Esophagus muscularis mucosa (tissue), 4 donors: ENCODE measurements around a stretch of chr2.

- PRO-cap, result no peak
- RAMPAGE, long total RNA, 4 experiments, result no peak in any of the 4 experiments
Observed at GRCh38 chr2:57075281-57075773, 891.5 kb downstream of the CCDC85A start.

GRCh38 chr2:58474233-58474524 lies 233.1 kb upstream of the FANCL start:
- PRO-cap, result no peak
- RAMPAGE, long total RNA, 4 experiments, result no peak in any of the 4 experiments

- PRO-cap, result no peak
- RAMPAGE, long total RNA, 4 experiments, result no peak in any of the 4 experiments
Observed at GRCh38 chr2:58950742-58951131, 709.6 kb upstream of the FANCL start.

DNA sequence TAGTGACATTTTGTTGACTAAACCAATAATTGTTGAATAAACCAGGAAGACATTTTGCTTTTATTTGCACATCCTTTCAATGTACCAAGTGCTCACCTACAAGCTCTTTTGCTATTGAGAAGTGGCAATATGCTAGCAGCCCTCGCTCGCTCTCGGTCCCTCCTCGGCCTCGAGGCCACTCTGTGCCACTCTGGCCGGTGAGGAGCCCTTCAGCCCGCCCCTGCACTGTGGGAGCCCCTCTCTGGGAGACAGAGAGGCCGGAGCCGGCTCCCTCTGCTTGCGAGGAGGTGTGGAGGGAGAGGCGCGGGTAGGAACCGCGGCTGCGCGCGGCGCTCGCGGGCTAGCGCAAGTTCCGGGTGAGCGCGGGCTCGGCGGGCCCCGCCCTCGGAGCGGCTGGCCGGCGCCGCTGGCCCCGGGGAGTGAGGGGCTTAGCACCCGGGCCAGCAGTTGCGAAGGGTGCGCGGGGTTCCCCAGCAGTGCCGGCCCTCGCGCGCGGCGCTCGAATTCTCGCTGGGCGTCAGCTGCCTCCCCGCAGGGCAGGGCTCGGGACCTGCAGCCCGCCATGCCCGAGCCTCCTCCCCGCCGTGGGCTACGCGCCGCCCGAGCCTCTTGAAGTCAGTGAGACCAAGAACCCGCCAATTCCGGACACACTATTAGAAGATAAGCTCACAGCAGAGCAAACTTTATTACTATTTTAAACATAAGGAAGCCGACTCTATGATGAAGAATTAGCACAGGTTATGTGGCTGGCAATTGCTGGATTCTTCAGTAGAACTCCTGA lies 825.7 kb upstream of the FANCL start:
- PRO-cap, result no peak
- RAMPAGE, long total RNA, 4 experiments, result no peak in any of the 4 experiments

DNA sequence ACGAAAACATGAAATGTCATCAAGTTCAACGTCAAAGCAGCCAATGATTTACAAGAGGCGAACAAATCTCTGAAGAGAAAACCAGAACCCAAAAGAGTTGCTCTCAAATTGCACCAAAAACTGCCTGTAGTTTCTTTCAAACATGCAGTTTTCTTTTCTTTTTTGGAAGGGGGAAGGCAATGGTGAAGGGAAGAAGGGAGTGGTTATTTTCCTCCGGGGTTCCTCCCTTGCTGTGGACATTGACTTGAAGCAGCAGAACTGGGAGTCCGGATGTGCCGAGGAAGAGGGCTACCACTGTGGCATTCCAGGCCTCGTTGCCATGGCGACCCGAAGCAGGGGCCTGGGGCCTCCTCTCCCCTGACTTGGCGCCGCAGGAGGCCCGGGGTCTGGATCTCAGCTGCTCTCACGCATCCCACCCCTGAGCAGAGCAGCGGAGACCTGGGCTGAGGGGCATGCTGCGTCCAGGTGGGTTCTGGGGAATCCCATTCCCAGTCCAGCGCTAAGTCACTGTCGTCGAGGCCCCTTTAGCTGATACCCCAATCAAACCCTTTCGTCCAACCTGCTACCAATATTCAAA lies 100.3 kb downstream of the BCL11A start:
- PRO-cap, result no peak
- RAMPAGE, long total RNA, 4 experiments, result no peak in any of the 4 experiments

GRCh38 chr2:60519287-60519556 lies 34.2 kb downstream of the BCL11A start:
- PRO-cap, result no peak
- RAMPAGE, long total RNA, 4 experiments, result no peak in any of the 4 experiments

- PRO-cap, result no peak
- RAMPAGE, long total RNA, 4 experiments, result no peak in any of the 4 experiments
Observed at GRCh38 chr2:60536737-60537220, 16.7 kb downstream of the BCL11A start.

GRCh38 chr2:60551166-60551626 lies 2.3 kb downstream of the BCL11A start:
- PRO-cap, result no peak
- RAMPAGE, long total RNA, 4 experiments, result no peak in any of the 4 experiments

- PRO-cap, result no peak
- RAMPAGE, long total RNA, 4 experiments, result no peak in any of the 4 experiments
Observed at GRCh38 chr2:60553007-60553516, 392 bp downstream of the BCL11A start.

- PRO-cap, result unidirectional peak, plus-strand start at chr2:60708023
- RAMPAGE, long total RNA, 4 experiments, result no peak in any of the 4 experiments
Observed at GRCh38 chr2:60707750-60708303, 48.2 kb upstream of the PAPOLG start.

DNA sequence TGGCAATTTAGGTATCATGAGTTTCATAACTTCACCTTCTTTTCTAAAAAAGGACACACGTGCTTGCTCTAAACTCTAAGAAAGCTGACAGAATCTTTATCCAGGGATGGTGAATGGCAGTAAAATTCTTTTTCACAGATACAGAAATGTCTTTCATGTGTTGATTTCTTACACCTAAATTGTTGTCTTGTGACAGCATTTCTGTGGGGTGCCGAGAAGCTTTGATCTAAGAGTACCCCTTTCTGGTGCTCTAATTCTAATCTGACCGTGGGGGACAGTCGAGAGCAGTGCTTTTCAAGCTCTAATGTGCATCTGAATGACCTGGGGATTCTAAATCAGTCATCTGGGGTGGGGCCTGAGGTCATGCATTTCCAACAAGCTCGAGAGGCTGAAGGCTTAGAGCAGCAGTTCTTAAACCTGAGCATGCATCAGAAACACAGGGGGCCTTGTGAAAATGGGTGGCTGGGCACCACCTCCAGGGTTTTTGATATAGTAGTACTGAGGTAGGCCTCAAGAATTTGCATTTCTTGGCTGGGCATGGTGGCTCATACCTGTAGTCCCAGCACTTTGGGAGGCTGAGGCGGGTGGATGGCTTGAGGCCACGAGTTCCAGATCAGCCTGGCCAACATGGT lies 42.0 kb upstream of the REL start:
- PRO-cap, result no peak
- RAMPAGE, long total RNA, 4 experiments, result no peak in any of the 4 experiments

- PRO-cap, result unidirectional peak, minus-strand start at chr2:60883235
- RAMPAGE, long total RNA, 4 experiments, result no peak in any of the 4 experiments
Observed at GRCh38 chr2:60882756-60884043, 1.8 kb downstream of the REL start.

GRCh38 chr2:60931715-60932165 lies 50.4 kb downstream of the REL start:
- PRO-cap, result no peak
- RAMPAGE, long total RNA, 4 experiments, result no peak in any of the 4 experiments

GRCh38 chr2:60973374-60973954 lies 44.1 kb upstream of the PEX13 start:
- PRO-cap, result no peak
- RAMPAGE, long total RNA, 4 experiments, result no peak in any of the 4 experiments

- PRO-cap, result no peak
- RAMPAGE, long total RNA, 4 experiments, result no peak in any of the 4 experiments
Observed at GRCh38 chr2:61005981-61006239, 11.6 kb upstream of the PEX13 start.

GRCh38 chr2:61115790-61116398 lies 46.1 kb upstream of the C2orf74 start:
- PRO-cap, result no peak
- RAMPAGE, long total RNA, 4 experiments, result no peak in any of the 4 experiments

DNA sequence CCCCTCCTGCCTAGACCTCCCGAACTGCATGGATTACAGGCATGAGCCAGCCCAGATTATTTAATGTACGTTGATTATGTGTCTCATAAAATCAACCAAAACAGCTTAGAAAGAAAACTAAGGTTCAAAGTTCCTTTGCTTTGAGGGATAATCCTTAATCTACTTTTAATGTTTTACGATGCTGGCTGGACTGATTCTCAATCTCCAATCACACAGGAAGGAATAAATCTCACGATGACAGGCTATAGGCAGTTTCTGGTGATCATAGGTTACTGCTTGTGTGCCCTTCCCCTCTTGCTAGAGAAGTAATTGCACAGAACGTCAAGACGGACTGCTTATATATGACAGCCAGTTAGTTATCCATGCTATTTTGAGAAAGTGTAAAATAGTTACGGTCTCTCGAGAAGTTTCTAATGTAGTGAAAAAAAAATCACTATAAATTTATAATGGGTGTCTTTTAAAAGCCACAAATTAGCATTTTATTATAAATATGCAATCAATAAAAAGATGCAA lies 43.2 kb downstream of the C2orf74 start:
- PRO-cap, result no peak
- RAMPAGE, long total RNA, 4 experiments, result no peak in any of the 4 experiments

DNA sequence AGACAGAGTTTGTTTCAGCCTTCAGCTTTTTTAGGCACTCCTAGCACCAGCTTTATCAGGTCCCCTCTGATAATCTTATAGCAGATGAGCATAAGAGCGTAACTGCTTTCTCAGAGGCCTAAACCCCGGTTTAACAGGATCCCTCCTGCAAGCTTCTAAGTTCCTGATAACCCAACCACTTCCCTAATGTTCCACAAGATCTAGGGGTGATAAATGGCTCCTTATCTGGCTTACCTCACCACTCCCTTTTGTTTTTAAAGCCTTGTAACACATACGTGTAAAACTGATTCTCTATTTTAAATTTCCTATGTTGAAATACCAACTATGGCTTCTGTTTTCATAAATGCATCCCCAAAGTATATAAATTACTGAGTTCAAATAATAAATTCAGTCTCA lies 126.1 kb downstream of the C2orf74 start:
- PRO-cap, result no peak
- RAMPAGE, long total RNA, 4 experiments, result no peak in any of the 4 experiments

- PRO-cap, result no peak
- RAMPAGE, long total RNA, 4 experiments, result no peak in any of the 4 experiments
Observed at GRCh38 chr2:61300906-61301733, 139.1 kb downstream of the C2orf74 start.

GRCh38 chr2:61706607-61706845 lies 147.3 kb downstream of the FAM161A start:
- PRO-cap, result no peak
- RAMPAGE, long total RNA, 4 experiments, result no peak in any of the 4 experiments